ENCODE measurements around a stretch of chr7.

DNA sequence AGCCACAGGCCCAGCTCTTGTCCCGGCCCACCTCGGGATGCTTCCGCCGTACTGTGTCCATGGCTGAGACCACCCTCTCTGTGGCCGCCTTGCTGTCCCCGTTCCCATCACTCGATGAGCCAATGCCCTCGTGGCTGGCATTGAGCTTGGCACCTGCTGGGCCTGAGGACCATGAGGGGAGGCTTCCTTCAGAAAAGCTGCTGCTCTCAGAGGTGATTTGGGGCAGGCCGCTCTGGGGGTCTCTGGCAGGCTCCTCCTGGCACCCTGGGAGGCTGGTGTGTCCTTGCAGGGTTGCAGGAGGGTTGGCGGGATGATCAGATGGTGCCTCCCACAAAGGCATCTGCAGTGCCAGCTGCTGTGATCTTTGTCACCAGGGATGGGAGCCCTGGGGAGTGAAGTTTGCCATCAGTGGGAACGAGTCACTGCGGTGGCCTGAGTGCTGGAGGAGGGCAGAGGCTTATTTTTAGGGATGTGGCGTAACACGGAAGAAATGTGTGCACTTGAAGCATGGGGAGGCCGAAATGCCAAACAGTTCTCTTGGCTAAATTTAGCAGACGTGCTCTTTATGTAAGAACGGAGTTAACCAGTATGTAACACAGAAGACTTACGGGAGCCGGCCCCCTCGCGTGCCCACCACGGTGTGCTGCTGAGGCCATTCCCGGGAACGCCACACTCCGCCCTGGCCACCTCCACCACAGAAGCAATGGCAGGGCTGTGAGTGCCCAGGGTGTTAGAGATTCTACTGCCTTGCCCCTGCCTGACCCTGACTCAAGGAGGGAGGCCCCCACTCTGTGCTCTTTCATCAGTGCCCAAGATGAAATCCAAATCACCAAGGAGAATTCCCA is 47.6 kb downstream of the VIPR2 start:
- RRBS = 65% methylated on average over 5 of the region's 25 CpGs

Measured in AG04449 (cell line).